Epithelial cell of proximal tubule (primary cell): ENCODE measurements around the genes TPRG1L and AJAP1.

DNA sequence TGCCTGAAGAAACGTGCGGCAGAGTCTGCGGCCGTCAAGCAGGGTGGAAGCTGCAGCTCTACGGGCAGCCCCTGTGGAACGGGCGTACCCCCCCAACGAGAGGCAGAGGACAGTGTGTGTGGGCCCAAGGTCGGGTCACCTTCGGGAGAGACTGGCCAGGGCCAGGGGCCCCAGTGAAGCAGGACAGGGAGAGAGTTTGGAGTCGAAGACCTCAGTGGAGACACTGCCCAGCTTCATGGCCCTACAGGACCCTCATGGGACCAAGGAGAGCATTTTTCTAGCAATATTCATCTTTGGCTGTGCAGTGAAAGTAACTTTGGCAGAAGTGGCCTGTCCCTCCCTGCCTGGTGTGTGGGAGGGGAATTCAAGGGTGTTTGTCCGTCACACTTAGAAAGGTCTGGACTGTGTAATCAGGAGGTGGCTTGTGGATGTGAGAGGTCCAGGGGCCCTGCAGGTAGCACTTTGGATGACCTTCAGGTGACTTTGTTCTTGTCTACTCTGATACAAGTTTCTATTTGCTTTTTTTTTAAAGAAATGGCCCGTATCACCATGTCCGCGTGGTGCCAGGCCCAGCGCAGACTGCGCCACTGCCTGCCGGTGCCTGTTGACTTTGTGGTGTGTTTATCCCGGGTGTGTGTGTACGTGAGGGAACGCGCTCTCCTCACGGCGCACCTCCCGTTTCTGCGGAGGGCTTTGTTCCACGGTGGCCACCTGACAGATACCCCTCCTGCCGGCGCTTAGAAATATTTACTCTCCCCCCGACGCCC lies 119.0 kb downstream of the PRDM16 start:
- RAMPAGE, long total RNA, result no peak
- RRBS, result 29% methylated on average over 9 of the region's 31 CpGs

- RAMPAGE, long total RNA, result no peak
- RRBS, result 77% methylated on average over 5 of the region's 31 CpGs
Measured at GRCh38 chr1:3194923-3195500, 126.0 kb downstream of the PRDM16 start.

- RAMPAGE, long total RNA, result no peak
- RRBS, result 90% methylated on average over 6 of the region's 20 CpGs
Measured at GRCh38 chr1:3258364-3259107, 189.5 kb downstream of the PRDM16 start.

DNA sequence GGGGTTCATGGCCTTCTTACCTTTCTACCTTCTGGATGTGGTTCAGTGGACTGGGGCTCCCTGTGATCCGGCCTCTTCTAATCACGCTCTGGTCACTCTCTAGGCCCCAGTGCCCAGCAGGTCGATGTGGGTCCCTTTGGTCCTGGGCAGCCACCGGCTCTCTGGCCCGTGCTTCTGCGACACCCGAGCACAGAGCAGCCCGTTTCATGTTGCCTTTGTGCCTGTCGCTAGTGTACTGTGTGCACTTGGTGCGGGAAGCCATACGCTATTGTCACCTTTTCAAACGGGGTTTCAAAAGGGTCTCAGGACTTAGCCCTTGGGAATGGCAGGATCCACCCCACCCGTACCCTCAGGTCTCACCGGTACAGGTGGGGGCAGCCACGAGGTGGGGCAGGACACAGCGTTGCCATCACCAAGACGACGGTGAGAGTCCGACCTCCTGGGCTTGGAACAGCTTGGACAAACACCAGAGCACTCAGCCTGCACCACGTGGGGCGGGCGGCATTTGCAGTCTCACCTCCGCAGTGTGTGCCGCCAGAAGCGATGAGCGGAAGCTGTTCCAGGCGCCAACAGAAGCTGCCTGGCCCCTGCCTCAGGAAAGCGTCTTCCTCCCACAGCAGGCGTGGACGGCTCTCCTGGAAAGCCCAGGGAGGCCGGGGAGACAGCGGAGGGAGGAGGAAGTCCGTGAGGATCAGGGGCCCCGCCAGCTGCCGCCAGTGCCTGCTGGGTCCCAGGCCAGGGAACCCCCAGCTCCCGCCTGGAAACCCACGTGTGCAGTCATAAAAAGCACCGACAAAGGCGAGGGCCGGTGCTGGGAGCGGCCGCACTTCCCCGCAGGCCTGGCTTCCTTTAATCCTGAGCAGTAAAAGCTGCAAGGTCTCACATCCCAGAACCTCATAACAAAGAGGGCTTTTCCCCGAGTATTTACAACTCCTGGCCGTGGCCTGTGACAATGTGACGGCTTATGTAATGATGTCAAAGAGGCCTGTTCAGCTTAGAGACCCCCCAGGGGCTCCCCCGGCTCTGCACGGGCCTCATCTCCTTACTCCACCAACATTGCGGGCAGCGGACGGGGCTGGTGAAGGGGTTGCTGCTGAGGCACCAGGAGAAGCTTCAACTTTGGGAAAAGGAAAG lies 131.2 kb upstream of the ARHGEF16 start:
- RAMPAGE, long total RNA, result no peak
- RRBS, result 25% methylated on average over 4 of the region's 51 CpGs

GRCh38 chr1:3481778-3482679 lies 27.6 kb downstream of the ARHGEF16 start:
- RAMPAGE, long total RNA, result no peak
- RRBS, result 19% methylated on average over 3 of the region's 29 CpGs

DNA sequence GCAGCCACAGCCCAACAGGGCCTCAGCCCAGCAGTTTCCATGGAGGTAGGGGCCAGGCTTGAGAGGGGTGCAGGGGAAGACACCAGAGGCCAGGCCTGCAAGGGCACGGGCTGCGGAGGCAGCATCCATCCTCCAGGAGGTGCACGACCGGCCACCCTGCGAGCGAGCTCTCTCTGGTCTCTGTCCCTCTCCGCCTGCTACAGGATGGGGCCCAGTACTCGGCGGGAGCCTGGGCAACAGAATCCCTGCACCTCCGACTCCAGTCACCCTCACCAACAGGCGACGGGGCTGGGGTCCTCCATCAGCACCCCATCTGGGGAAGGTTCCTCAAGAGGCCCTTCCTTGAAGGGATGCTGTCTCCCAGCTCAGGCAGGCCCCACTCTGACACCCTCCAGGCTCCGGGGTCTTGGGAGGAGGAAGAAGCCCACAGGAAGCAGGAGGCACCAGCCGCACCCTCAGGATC lies 77.8 kb downstream of the MEGF6 start:
- RAMPAGE, long total RNA, result no peak
- RRBS, result no CpG with 5 or more reads among the region's 14 CpGs

DNA sequence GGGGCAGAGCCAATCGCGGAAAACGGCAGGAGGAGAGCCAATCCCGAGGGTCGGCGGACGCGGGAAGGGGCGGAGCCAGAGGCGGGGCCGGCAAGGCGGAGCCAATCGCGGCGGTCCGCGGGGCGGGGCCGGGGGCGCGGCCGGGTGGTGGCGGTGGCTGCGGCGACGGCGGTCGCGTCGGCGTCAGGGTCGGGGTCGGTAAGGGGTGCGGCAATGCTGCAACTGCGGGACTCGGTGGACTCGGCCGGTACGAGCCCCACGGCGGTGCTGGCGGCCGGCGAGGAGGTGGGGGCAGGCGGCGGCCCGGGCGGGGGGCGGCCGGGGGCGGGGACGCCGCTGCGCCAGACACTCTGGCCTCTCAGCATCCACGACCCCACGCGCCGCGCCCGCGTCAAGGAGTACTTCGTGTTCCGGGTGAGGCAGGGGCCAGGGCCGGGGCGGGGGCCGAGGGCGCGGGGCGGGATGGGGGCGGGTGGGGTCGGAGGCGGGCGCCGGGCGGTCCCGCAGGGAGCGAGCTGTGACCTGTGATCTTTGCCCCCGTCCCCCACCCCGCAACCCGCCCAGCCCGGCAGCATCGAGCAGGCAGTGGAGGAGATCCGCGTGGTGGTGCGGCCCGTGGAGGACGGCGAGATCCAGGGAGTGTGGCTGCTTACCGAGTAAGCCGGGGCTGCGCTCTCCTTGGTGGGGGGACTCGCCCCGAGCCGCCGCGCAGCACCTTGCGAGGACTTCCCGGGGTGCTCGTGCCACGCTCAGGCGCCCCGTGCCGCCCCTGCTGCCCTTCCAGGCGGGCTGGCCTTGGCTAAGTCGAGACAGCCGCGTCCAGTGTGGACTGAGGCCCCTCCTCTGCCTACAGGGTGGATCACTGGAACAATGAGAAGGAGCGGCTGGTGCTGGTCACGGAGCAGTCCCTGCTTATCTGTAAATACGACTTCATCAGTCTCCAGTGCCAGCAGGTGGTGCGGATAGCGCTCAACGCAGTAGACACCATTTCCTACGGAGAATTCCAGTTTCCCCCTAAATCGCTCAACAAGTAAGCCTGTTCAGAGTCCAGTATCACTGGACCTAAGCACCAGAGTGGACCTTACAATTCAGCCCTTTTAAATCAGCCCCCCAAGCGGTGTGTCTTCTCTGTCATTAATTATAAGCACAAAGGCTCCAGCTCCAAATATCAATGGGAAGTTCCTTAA lies at the start of gene TPRG1L:
TPRG1L (plus strand) TSS at position 156 of the 1,187 bp plus-strand sequence.
- RAMPAGE, long total RNA, result no peak
- RRBS, result 2% methylated on average over 56 of the region's 116 CpGs

- RAMPAGE, long total RNA, result no peak
- RRBS, result 75% methylated on average over 3 of the region's 12 CpGs
Measured at GRCh38 chr1:3675152-3675800, 23.0 kb downstream of the TP73 start.

- RAMPAGE, long total RNA, result no peak
- RRBS, result 54% methylated on average over 10 of the region's 12 CpGs
Measured at GRCh38 chr1:3698486-3698781, 46.1 kb downstream of the TP73 start.

DNA sequence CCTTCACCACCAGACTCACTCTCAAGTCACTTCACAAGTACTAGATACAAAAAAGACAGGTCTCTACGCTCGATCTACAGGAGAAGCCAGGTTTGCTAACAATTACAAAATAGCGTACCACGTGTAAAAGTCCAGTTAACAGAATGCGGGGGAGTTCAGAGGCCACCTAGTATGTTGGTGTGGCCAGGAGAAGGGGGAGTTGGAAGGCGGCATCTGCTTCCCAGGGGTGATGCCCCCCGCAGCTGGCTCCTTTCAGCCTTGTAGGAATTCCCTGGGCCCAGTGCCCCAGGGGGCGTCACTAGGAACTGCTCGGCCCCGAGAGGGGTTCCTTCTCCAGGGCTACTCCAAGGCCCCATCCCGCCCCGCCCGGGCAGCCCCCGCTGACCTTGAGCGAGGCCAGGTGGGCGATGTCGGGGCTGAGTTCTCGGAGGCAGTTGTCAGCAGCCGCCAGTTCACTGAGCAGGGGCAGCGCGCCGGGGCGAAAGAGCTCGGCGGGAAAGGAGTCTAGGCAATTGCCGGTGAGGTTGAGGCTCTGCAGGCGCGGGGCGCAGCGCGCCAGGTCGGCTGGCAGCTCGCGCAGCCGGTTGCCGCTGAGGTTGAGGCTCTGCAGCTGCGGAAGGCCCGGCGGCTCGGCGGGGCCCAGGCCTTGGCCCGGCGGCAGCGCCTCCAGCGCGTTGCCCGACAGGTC lies 677 bp downstream of the LRRC47 start:
- RAMPAGE, long total RNA, result no peak
- RRBS, result 1% methylated on average over 26 of the region's 47 CpGs

DNA sequence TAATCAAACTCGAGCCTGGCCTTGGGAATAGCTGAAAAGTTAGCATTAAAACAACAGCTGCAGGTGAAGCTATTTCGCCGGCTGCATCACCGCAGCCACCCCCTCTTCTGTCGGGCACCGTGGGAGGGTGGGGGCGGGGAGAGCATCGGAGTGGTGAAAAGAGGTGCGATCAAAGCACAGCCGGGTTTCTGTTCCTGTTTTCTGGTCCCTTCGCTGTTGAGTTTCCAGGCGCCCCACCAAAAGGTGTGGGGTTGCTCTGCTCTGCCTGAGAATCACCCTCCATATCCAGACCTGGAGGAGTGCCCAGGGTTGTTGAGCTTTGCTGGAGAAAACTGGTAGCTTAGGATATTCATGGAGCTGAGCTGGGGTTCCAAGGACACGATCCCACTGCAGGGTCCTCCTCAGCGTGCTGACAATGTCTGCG lies 127.5 kb upstream of the C1orf174 start:
- RAMPAGE, long total RNA, result no peak
- RRBS, result 11% methylated on average over 5 of the region's 15 CpGs

DNA sequence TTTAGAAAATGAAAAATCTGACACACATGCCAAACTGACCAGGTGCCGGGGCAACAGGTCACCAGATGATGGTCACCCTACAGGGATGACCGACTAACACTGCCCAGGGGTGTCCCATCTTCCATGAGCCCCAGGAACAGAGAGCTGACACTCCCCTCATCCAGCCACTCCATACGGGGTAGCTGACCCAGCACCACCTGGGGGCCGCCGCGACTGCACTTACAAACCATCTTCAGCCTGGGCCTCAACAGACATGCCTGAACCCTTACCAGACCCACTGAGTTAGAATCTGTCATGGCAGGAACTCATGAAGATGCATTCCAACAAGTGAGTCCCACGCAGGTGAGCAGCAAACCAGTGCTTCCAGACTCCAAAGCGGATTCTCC lies 31.6 kb upstream of the AJAP1 start:
- RAMPAGE, long total RNA, result no peak
- RRBS, result no CpG with 5 or more reads among the region's 8 CpGs

DNA sequence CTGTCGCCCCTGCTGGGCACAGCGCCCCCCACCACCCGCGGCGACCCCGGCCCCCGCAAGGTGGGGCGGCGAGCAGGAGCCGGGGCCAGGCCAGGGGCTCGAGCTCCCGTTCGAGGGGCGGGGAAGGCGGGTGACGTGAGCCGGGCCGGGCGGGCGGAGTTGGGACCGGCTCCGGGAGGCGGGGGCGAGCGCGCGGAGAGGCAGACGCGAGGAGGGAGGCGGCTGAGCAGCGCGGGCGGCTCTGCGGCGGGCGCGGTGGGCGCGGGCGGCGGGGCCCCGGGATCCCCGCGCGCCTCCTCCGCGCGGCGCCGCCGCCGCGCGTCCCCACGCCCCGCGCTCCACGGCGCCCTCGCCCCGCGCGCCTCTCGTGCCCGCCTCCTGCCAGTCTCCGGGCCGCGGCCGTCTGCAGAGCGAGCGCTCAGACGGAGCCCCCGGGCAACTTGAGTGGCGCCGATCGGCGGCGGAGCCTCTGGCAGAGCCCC lies at the start of gene AJAP1:
AJAP1 (plus strand) TSS at position 203 of the 482 bp plus-strand sequence.
- RAMPAGE, long total RNA, result no peak
- RRBS, result 1% methylated on average over 34 of the region's 78 CpGs

GRCh38 chr1:5328922-5329767 lies 663.1 kb downstream of the NPHP4 start:
- RAMPAGE, long total RNA, result no peak
- RRBS, result no CpG with 5 or more reads among the region's 6 CpGs

DNA sequence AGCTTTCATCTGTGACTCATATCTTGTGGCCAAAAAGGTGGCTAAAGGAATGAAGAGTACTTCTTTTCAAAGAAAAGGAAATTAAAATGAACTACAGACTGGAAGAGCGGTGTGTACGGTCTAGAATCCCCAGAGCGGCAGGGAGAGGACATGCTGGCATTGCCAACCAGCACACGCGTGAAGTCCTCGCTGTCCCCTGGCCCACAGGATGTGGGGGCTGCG lies 603.1 kb downstream of the NPHP4 start:
- RAMPAGE, long total RNA, result no peak
- RRBS, result no CpG with 5 or more reads among the region's 7 CpGs

DNA sequence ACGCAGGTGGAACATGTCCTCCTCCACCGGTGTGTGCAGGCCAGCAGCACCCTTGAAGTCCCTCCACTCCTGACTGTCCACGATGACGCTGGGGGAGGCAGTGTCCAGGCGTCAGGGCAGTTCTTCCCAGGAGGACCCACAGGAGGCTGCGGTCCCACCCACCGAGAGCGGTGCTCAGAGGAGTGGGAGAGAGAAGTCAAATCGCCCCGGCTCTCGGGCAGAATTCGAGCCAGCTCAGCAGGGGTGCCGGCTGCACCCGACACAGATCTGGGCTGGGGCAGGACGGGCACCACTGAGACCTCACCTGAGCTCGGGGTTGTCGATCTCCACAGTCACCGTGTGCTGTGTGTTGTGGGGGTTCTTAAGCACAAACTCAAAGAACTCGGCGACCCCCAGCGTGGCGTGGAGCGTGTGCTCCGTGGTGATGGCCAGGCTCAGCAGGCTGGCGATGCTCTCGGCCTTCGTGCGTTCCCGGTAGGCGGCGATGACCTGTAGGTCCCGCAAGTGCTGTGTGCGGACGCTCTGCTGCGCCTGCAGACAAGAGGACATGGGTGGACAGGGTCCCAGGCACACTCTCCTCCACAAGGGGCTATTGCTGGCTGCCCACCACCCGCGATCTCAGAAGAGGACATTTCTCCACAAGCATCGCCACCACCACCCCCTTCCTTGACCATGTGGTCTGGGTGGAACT lies 117.5 kb downstream of the NPHP4 start:
- RAMPAGE, long total RNA, result no peak
- RRBS, result no CpG with 5 or more reads among the region's 38 CpGs

GRCh38 chr1:5879702-5880294 lies 112.4 kb downstream of the NPHP4 start:
- RAMPAGE, long total RNA, result no peak
- RRBS, result no CpG with 5 or more reads among the region's 24 CpGs

DNA sequence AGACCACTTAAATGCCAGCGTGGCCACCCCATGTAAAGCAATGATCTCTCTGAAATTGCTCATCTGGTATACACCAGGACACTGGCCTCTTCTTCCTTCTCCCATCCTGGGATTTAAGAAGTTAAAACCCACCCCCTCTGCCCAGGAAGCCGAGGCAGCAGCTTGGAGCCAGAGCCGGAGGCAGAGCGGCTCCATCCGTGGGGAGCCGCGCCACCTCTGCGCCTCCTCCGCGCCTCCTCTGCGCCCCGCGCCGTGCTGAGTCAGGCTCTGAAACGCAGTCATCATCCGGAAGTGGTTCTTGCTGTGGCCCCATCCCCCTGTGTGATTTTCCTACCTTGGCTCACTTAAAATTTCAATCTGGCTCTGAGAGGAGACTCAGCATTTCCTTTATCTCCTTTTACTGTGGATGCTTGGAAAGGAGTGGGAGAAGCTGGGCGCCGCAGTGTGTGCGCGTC lies 15.1 kb upstream of the NPHP4 start:
- RAMPAGE, long total RNA, result no peak
- RRBS, result no CpG with 5 or more reads among the region's 20 CpGs

GRCh38 chr1:6209167-6209653 lies 3.3 kb downstream of the RNF207 start:
- RAMPAGE, long total RNA, result no peak
- RRBS, result no CpG with 5 or more reads among the region's 44 CpGs

DNA sequence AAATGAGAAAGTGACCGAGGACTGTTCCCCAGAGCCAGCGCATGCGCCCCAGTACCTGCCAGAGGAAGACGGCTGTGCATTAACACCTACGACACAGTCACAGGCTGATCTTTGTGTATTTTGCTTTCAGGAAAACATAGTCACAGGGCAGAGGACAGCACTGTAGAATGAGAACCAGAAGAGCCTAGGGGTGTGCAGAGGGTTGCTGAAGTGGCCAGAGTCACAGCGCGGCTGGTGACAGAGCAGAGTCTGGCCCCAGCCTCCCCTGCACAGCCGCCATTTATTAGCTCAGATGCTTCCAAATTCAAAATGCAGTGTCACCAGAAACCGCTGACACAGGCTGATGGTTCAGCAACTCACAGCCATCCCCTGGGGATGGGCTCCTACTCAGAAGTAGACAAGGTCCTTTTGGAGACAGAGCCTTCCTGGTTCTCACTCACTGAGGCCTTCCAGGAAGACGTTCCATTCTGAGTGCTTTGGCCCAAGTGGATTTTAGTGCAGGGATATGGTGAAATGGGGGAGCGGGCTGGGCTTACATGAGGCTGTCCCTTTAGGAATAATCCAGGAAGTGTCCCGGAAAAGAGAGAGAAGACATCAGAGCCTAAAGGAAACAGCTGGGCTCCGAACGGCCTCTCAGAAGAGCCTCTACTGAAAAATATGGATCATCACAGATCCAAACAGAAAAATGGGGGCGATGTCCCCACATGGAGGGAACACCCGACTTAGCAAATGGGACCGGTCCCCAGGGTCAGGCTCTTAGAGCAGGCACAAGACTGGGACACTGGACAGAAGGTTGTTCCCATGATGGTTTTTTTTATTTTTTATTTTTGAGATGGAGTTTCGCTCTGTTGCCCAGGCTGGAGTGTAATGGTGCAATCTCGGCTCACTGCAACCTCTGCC lies 13.0 kb downstream of the RNF207 start:
- RAMPAGE, long total RNA, result no peak
- RRBS, result no CpG with 5 or more reads among the region's 19 CpGs